ENCODE data around the gene PLTP.

GRCh38 chr20:45771119-45771681 lies 20.5 kb downstream of the WFDC3 start:
- PRO-cap: no peak
- RAMPAGE, long total RNA, 2 experiments: no peak in any of the 2 experiments

DNA sequence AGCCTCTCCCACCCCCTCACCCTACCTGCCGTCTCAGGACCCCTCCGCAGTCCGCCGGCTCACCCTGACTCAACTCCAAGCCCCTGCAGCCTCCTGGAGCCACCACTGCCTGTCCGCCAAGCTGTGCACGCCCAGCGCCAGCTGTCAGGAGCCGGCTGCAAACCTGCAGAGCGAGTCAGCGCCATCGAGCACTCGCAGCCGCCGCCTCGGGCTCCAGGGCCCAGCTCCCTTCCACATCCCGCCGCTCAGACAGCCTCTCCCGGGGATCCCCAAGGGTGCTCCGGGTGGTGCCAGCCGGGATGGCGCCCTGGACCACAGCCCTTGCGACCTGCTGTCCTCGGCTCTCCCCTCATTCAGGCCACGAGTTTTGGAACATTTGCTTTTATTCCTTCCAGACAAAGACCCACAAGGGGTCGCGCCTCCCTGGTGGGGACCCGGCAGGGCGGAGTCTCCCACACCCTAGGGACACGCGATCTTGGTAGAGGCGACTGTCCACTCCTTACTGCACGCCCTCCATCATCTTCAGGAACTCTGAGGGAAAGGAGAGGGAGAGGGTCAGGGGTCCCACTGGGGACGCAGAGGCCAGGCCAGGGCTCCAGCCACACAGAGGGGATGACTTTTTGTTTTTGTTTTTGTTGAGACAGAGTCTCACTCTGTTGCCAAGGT lies 4.1 kb downstream of the TNNC2 start:
- PRO-cap: no peak
- RAMPAGE, long total RNA, 2 experiments: no peak in any of the 2 experiments

- PRO-cap: no peak
- RAMPAGE, long total RNA, 2 experiments: no peak in any of the 2 experiments
Measured at GRCh38 chr20:45828551-45828937, 1.4 kb upstream of the TNNC2 start.

GRCh38 chr20:45833949-45834728 lies 540 bp downstream of the SNX21 start:
- PRO-cap: bidirectional peak, plus-strand start at chr20:45834176, minus-strand start at chr20:45834075
- RAMPAGE, long total RNA, 2 experiments: start-site peak on the plus strand in 1 of 2 experiments, at chr20:45834127-45834180 at its widest, 191 reads per replicate

DNA sequence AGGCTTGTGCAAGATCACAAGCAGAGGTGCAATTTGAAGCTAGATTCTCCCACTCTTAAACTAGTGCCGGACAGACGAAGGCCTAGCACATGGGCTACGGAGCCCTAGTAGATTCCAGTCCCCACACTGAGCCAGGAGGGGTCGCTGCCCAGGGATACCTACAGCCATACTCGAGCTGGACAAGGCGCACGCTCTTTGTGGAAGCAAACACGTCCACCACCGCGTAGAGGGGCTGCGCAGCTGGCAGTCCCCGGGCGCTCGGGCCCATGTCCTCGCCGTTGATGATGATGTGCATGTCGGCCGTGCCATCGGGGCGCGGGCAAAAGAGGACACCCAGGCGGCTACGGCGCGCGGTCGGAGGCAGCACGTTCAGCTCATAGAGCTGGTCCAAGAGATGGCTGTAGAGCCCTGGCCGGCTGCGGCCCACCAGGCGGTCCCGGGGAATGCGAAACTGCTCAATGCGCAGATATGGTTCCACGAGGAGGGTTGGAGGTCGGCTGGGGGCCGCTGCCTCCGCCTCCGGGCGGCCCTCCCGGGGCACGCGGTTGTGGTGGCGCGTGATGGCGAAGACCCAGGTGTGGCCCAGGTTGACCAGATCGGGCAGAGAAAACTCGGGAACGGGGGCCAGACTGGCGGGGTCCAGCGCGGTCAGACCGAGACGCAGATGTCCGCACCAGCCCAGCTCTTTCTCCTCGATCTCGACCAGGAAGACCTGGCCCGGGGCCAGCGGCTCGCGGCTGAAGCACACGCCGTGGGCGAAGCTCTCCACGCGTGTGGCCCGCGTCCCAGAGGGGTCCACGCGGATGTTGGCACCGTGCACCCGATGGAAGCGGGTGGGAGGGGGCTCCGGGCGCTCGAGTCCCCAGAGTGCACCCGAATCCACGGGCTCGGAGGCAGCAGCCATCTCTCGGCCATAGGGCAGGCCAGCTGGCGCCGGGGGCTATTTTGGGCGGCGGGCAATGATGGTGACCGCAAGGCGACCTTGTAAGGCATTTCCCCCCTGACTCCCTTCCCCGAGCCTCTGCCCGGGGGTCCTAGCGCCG lies 599 bp downstream of the NEURL2 start:
- PRO-cap: unidirectional peak, plus-strand start at position 167 of the sequence
- RAMPAGE, long total RNA, 2 experiments: no peak in any of the 2 experiments

- PRO-cap: no peak
- RAMPAGE, long total RNA, 2 experiments: no peak in any of the 2 experiments
Measured at GRCh38 chr20:45898276-45899070, 7.3 kb downstream of the CTSA start.

GRCh38 chr20:45911529-45912468 lies at the start of gene PLTP:
Gene PLTP (minus strand): TSS chr20:45912155.
- PRO-cap: unidirectional peak, minus-strand start at chr20:45911672; bidirectional peak, plus-strand start at chr20:45912308, minus-strand start at chr20:45912152
- RAMPAGE, long total RNA, 2 experiments: start-site peak on the minus strand in 2 of 2 experiments, at chr20:45912152-45912235 at its widest, 98 to 248 reads per replicate

GRCh38 chr20:45933504-45934488 lies 687 bp upstream of the PCIF1 start:
- PRO-cap: bidirectional peak, plus-strand start at chr20:45933913, minus-strand start at chr20:45933818
- RAMPAGE, long total RNA, 2 experiments: no peak in any of the 2 experiments

DNA sequence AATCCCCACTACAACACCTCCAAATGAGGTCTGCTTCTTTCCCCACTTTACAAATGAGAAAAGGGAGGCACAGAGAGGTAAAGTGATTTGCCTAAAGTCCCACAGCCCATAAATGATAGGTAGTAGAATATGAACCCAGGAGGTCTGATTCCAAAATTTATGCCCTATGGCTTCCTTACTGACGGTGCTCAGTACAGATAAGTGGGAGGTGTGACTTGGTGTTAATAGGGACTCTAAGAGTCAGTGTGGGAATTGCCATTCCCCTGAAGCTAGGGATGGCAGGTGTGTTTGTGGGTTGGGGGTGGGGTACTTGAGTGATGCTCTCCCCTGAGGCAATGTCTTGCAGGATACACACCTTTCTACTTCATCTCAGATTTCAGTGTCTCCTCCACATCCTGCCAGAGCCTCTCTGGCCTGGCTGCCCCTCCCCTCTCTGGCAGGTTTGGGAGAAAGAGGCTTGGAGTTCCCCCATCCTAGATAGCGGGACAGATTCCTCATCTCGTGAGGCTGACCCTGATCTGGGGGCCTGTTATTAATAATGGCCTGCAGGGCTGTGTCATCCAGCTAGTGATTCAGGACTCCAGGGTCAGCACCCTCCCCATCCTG lies 4.0 kb upstream of the MMP9 start:
- PRO-cap: no peak
- RAMPAGE, long total RNA, 2 experiments: no peak in any of the 2 experiments

- PRO-cap: no peak
- RAMPAGE, long total RNA, 2 experiments: no peak in any of the 2 experiments
Measured at GRCh38 chr20:46013789-46014612, 5.3 kb downstream of the MMP9 start.

- PRO-cap: unidirectional peak, minus-strand start at chr20:46239038
- RAMPAGE, long total RNA, 2 experiments: no peak in any of the 2 experiments
Measured at GRCh38 chr20:46238876-46239319, 69.4 kb downstream of the CDH22 start.

DNA sequence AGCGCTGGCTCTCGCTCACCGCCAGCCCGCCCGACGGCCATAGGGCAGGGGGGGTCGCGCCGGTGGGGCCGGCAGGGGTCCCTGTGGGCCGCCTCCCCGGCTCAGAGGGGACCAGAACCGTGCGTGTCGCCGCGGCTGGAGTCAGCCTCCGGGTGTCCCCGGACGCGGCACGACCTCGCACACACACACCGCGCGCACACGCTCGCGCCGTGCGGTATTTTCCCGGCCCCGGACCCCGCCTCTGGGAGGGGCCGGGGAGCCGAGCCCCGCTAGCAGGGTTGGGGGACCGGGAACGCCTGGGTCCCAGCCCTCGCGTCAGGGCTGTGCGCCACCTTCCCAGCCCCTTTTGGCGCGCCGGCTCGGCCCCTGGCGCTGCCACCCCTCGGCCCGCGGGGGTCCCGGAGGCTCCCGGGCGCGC lies 743 bp downstream of the CDH22 start:
- PRO-cap: bidirectional peak, plus-strand start at position 246 of the sequence, minus-strand start at position 185 of the sequence
- RAMPAGE, long total RNA, 2 experiments: no peak in any of the 2 experiments

DNA sequence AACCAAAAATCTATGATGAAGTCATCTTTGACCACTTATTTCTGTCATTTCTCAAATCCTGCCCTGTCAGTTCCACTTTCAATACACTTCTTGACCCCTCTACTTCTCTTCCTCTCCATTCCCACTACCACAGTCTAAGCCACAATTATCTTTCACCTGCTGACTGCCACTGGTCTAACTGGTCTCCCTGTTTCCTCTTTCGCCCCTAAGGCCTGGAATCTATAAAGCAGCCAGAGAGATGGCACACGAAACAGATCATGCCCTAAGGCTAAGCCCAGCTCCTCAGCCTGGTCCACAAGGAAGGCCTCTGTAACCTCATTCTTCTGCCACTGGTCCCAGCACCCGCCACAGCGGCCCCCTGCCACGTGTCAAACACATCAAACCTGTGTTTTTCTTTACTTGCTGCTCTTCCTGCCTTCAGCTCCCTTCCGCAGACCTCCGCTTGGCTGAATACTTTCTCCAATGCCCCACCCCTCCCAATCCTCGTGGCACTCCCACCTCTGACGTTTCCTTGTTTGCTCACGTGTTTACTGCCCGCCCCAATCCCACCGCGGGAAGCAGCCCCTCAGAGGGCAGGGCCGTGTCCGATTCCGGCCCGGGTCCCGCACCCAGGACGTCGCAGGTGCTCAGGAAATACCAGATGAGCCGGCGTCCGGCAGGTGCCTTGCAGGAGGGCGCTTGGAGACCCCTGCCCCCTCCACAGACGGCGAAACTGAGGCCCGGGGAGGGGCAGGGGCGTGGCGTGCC lies 535 bp downstream of the SLC35C2 start:
- PRO-cap: bidirectional peak, plus-strand start at position 548 of the sequence, minus-strand start at position 452 of the sequence
- RAMPAGE, long total RNA, 2 experiments: start-site peak on the minus strand in 2 of 2 experiments, centred at positions 448 to 449 of the sequence, 12 to 45 reads per replicate

DNA sequence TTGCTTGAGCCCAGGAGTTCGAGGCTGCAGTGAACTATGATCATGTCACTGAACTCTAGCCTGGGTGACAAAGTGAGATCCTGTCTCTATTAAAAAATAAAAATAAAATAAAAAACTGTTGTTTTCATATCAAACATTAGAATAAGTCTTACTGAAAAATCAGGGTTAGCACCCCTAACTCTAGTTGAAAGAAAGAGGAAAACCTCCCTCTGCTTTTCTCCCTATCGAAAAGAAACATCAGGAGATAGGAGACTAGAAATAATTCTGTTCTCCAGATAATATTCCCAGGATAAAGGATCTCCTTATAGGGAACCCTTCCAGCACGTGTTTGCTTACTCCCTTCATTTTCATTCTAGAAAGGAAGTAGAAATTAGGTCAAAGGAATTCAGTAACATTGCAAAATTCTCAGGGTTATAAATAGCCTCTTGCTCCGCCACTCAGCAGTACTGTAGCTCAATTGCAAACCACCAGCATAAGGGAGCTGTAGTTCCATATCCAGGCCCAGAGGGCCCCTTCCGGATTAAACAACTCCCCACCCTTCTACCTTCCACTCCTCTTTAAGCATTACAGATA lies 6.3 kb downstream of the ELMO2 start:
- PRO-cap: unidirectional peak, plus-strand start at position 443 of the sequence
- RAMPAGE, long total RNA, 2 experiments: no peak in any of the 2 experiments

DNA sequence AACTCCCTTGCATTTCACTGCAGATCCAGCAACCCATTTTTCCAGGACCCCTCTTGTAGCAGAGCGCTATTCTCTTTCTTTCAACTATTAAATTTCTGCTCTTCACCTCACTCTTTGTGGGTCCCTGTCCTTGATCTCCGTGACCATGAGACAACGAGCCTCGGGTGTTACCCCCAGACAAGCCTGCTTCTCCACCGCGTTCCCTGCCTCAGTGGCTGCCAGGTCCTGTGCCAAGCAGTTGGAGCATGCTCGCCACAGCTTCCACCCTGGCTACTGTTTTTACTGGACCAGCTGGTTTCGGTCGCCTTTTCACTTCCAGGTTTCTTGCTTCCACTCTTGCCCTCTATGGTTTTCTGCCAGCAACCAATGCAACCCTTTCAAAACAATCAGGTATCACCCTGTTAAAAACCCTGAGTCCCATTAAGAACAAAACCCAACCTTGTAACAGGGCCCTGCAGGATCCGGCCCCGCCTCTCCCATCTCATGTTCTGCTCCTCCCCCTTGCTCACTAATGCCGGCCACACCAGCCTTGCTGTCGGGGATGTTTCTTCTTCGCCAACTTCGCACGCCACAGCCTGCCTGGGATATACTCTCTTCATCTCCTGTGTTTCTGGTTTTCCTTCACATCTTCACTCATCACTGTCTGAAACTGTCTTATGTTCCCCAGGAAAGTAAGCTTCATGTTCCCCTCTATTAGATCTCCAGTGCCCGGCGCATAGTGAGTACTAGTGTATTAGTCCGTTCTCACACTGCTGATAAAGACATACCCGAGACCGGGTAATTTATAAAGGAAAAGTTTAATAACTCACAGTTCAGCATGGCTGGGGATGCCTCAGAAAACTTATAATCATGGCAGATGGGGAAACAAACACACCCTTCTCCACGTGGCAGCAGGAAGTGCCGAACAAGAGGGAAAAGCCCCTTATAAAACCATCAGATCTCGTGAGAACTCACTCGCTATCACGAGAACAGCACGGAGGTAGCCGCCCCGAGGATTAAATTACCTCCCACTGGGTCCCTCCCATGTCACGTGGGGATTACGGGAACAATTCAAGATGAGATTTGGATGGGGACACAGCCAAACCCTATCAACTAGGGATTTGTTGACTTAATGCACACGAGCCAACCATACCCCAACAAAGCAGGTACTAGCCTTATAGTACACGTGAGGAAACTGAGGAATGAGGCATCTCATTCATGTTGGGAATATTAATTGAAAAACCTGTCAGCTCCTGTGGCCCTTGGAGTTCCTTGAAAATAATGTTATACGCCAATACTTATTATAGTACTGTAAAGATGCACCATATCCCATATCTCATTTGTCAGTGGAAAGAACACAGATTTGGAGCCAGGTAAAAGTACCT lies 5.2 kb downstream of the TP53RK start:
- PRO-cap: bidirectional peak, plus-strand start at position 511 of the sequence, minus-strand start at position 412 of the sequence; unidirectional peak, minus-strand start at position 899 of the sequence
- RAMPAGE, long total RNA, 2 experiments: no peak in any of the 2 experiments

GRCh38 chr20:46823614-46823848 lies 71.1 kb upstream of the EYA2 start:
- PRO-cap: no peak
- RAMPAGE, long total RNA, 2 experiments: no peak in any of the 2 experiments

GRCh38 chr20:47263503-47264148 lies 92.9 kb downstream of the ZMYND8 start:
- PRO-cap: no peak
- RAMPAGE, long total RNA, 2 experiments: no peak in any of the 2 experiments

GRCh38 chr20:47326569-47326895 lies 30.0 kb downstream of the ZMYND8 start:
- PRO-cap: no peak
- RAMPAGE, long total RNA, 2 experiments: no peak in any of the 2 experiments

GRCh38 chr20:47340647-47341291 lies 15.7 kb downstream of the ZMYND8 start:
- PRO-cap: no peak
- RAMPAGE, long total RNA, 2 experiments: no peak in any of the 2 experiments

DNA sequence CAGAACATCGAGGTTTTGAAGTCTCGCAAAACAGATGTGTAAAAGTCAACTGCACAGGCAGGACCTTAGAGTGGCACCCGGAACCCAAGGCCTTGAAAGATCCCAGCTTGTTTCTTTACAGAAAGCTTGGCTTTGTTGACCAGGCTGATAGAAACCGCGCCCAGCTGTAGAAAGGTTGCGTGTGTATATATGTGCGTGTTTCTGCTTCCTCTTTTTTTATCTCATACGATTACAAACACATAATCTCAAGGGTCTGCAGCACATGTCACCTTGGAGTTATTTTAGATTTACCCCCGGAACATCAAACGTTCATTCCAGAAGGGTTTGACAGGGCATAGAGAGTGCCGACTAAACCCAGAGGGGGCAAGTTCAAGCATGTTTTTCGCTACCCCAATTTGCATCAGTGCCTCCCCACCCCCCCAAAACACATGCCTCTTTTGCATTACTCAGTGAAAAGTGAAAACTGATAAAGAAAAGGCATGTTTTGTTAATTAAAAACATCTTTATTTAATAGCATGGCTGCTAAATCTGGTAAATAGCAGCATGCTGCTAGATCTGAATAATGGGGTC lies 33.3 kb upstream of the NCOA3 start:
- PRO-cap: no peak
- RAMPAGE, long total RNA, 2 experiments: no peak in any of the 2 experiments

Measured in prostate gland (tissue), 2 donors.